Diencephalon (tissue), 2 donors: ENCODE data around the genes PCK1, C20orf85 and NPEPL1.

GRCh38 chr20:57435414-57436284, 44.5 kb downstream of the RBM38 start:
- RAMPAGE, long total RNA, result no peak

DNA sequence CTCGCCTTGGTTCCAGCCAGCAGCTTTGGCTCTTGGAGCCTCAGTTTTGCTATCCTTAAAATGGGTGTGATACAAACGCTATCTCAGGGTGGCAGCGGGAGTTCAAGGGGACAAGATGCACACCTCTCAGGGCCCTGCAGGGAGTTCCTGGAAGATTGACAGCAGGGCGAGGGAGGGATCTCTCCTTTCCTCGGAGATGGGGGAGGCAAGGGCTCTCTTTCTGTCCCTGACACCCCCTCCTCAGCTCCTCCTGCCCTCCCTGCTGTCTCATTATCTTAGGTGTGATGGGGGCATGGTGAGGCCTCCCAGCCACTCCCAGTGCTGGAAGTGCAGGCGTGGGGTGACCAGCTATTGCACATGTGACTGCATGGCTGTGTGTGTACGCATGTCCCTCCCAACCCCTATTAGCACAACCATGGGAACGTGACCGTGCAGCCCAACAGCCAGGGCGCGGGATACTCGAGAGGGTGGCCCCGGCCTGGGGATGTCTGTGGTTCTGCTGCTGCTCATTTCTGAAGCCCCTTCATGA, 50.8 kb downstream of the RBM38 start:
- RAMPAGE, long total RNA, result no peak

DNA sequence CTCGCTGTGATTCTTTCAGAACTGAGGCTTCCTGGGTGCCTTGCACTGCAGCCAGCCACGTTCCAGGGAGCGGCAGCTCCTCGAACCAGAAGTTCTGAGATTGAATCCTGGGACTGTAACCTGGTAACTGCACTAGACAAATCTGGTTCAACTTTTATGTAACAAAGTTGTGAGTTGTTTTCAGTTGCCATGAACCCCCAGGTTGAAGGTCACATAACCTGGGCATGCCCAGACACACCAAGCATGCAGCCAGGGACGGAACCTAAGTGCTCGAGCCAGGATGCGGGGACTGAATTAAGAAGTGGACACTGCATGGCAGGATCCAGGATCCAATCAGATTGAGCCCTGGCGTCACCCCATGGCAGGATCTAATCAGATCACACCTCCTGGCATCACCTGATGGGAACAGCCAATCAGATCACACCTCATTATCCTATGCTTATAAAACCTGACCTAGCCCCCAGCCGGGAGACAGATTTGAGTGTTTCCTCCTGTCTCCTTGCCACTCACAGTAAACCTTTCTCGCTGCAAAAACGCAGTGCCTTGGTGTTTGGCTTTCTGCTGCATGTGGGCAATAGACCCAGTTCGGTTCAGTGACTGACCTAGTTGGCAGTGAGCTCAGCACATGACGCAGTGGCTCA, 66.0 kb downstream of the RBM38 start:
- RAMPAGE, long total RNA, result no peak

DNA sequence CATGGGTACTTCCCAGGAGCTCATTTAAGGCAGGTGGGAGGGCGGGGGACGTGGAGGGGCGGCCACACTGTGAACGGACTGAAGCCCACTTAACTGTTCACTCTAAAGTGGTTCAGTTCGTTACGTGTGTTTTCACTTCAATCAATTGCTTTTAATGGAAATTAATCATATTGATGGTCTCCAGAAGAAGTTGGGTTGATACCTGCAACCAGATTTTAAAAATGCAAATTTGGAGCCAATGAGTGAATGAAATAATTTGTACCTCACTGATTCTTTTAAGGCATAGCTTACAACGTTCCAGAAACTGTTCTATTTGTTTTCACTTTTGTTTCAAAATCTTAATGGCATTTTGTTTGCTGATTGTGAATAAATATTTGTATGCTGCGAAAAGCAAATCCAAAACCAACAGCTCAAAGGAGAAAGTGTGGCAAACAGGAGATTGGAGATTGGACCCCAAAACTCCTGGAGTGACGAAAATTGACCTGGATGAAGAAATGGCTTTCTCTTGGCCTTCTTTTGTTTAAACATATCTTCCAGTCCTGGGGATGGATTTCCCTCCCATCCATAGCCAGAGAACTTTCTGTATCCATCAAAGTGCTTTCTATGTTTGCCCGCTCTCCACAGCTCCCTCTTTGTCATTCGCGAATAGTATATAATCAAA, 2.7 kb upstream of the CTCFL start:
- RAMPAGE, long total RNA, result no peak

DNA sequence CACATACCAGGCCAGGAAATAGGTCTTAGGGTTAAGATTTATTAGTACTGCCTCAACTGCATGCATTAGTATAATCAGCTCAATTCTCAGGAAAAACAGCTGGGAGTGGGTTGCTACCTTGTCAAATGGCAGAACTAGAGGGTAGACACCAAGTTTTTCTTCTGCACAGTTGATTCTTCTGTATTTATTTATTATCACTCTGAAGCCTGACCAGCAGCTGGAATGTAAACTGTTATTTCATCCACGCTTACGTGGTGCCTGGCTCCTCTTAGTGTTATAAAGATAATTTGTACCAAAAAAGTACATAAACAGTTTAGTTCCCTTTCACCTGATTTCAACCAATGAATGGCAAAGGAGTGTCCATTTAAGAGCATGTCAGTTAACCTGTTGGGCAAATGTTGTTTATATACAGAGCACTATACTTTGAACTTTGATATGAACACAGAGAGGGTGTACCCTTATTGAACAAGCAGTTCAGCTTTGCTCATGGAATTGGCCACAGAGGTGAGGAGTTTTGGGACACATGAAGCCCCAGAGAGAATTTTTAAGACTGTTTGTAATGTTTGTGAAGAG, 7.1 kb upstream of the CTCFL start:
- RAMPAGE, long total RNA, result no peak

GRCh38 chr20:57545283-57545731, 15.6 kb upstream of the PCK1 start:
- RAMPAGE, long total RNA, result no peak

DNA sequence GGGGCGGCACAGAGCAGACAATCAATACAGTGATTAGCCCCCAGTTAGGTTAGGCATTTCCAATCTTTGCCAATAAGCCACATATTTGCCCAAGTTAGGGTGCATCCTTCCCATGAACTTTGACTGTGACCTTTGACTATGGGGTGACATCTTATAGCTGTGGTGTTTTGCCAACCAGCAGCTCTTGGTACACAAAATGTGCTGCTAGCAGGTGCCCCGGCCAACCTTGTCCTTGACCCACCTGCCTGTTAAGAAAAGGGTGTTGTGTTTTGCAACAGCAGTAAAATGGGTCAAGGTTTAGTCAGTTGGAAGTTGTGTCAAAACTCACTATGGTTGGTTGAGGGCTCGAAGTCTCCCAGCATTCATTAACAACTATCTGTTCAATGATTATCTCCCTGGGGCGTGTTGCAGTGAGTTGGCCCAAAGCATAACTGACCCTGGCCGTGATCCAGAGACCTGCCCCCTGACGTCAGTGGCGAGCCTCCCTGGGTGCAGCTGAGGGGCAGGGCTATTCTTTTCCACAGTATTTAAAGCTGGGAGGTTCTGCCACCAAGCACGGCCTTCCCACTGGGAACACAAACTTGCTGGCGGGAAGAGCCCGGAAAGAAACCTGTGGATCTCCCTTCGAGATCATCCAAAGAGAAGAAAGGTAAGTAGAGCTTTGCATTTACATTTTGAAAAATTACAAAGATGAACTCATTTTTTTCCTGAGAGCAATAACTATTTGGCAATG, at the start of gene PCK1:
Gene PCK1 (plus strand): TSS at position 556 of the 733 bp plus-strand sequence.
- RAMPAGE, long total RNA, result no peak

DNA sequence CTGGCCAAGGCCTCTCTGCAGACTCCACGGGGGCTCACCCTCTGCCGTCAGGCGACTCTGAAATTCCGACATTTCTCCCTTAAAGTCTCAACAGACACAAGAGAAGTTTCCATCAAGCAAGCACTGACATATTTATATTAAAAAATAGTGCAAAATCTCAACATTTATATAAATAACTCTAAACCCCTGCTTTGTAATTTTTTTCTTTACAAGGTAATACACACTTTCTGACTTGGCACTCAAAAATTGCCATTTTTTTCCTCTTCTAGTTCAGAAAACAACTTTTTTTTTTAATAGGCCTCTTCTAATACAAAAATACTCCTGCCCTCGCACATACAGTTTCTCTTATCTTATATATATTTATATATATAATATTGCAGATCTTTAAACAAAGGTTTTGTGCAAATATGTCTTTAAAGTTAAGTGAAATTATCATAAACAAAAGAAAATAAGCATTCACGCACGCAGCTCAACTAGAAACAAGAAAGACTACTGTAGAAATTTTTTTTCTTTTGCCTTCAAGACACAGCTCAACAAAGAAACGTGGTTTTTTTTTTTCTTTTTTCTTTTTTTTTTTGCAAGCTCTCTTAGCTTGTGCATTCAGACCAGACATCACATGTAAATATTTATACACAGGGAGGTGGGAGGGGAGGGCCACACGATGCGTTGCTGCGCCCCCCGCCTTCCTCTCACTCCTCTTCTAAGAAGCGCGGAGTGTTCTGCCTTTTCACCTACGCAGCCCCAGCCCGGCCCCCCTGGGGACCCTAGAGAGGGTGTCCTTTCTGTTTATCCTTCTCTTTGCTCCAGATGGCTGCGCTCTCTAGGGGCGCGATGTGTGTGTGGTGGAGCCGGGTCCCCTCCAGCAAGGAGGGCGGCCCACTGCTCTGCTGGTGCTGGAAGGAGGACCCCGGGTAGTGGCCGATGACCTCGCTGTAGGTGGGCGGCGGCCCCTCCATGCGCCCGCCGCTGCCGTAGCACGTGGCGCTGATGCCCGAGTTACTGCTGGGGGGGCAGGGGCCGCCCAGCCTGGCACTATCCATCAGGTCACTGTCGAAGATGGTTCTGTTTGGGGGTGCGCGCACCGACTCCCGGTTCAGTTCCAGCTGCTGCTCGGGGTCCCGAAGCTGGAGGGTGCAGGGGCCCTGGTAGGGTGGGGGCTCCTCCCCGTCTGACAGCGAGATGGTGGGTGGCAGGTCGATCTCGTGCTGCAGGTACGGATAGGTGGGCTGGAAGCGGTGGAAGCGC, 31.5 kb upstream of the ZBP1 start:
- RAMPAGE, long total RNA, result no peak

GRCh38 chr20:57677117-57678087, 32.4 kb downstream of the PMEPA1 start:
- RAMPAGE, long total RNA, result no peak

- RAMPAGE, long total RNA, result no peak
Observed at GRCh38 chr20:57704640-57705308, 5.0 kb downstream of the PMEPA1 start.

GRCh38 chr20:57959025-57959436, 191.7 kb upstream of the C20orf85 start:
- RAMPAGE, long total RNA, result no peak

DNA sequence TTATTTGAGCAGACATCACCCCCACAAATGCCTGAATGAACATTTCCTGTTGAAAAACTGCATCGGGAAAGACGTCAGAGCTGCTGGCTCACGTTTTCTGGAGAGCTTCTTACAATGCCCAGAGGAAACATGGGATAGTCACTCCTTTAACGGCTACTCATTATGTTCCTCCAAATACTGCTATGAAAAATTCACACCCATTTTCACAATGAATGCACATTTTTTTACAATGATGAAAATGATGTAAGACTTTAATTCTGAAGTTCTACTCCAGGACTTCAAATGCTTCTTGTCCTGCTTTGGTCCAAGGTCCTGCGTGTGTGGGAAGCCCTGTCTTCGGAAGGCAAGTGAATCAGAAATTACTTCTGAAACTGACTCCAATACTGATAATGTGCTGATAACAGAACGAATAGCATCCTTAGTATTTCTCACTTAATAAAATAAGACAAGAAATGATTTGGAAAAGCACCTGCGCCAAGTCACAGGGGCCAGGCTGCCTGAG, 160.2 kb upstream of the C20orf85 start:
- RAMPAGE, long total RNA, result no peak

GRCh38 chr20:58074186-58074562, 76.5 kb upstream of the C20orf85 start:
- RAMPAGE, long total RNA, result no peak

GRCh38 chr20:58150769-58151017, at the start of gene C20orf85:
C20orf85 (plus strand) TSS chr20:58150902.
- RAMPAGE, long total RNA, result start-site peak on the plus strand at chr20:58150924-58150959, 142 and 112 reads in 2 replicates

- RAMPAGE, long total RNA, result no peak
Observed at GRCh38 chr20:58313387-58313836, 3.9 kb downstream of the RAB22A start.

DNA sequence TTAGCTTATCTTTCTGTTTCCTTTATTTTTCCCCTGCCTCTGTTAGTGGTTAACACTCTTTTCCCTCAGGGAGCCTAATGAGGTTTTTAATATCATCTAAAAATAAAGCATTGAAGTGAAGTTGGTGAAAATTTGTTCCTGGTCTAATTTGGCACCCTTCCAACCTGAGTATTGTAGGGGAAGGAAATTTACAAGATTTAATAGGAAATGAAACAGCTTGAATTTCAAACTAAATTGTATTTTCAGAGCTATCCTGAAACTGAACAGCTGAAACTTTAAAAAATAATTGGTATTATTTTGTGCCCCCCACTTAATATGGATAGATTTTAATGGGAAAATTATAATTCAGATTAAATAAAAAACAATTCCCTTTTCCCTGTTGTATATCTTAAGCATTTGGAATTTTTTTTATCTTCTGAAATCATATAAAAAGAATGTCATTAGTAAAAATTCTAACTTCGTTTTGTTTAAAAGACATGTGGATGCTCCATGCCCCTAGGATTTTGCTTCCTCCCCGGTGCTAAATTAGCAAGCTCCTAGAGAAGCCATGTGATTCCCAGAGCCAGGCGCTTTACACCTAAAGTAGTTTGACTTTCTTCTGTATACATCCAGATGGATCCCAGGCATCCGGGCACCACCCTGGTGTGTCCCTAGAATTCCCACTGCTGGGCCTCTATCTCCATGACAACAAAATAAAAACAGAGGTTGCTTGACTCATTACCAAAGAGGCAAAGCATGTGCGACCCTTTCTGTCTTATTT, 27.8 kb upstream of the VAPB start:
- RAMPAGE, long total RNA, result no peak

DNA sequence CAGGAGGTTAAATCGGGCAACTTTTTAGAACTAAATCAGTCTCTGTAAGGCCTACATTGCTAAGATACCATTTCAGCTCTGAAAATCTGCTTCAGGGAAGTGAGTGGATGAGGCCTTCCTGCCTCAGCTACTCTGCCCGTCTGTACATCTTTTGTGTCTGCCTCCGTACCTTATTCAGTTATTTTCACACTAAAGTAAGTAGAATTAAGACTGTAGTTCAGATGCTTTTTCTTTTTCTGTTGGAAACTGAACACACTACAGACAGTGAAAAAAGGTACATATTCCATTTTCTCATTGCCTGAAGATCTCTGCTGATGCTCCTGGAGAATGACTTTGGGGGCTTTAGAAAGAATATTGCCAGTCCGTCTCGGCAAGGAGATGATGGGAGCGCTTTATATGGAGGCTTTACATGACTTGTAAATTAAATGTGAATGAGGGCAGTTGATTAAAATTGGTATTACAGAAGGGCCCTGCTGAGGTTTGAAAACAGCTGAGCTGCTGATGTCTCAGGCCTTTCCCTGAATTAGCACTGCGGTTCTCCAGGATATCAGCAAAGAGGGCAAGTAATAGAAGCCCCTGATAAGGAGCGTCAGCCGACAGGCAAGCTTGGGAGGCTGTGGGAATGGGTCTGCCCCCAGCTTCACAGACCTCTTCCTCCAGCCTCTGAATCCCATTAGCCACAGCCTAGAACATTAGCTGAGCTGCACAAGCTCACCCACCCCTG, 59.6 kb downstream of the VAPB start:
- RAMPAGE, long total RNA, result no peak

DNA sequence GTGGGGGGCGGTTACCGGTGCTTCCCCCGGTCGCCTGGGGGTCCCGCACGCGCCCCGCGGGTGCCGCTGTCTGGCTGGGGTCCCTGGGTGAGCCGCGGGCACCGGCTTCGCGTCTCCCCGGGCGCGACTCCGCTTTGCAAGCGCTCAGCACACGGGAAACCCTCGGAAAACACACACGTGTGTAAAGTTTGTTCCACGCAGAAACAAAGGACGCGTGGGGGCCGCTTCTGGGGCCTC, 1.3 kb upstream of the STX16 start:
- RAMPAGE, long total RNA, result no peak

- RAMPAGE, long total RNA, result no peak
Observed at GRCh38 chr20:58692418-58693011, at the start of gene NPEPL1. NPEPL1 (plus strand) TSS chr20:58692800.

DNA sequence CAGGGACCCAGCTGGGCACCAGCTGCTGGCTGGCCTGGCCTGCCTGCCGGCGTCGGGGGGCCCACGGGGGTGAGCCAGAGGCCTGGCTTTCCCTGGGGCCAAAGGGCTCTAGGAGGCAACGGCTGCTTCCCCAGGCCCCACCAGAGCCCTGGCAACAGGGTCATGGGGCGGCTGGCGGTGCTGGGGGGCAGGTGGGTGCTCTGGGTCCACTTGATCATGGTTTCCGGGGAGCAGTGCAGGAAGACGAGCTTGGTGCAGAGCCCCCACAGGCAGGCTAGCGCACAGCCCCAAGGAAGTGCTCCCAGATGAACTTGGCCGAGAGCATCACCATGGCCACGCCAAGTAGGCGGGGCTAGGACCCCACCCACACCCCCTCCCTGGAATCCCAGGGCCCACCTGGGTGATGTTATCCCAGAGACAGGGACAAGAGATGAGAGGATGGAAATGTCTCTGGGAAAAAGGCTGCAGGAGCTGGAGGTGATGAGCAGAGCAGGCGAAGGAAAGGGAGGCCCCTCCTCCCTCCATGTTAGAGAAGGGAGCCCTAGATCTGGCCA, 24.5 kb downstream of the NPEPL1 start:
- RAMPAGE, long total RNA, result no peak